ENCODE measurements around the genes ZIC1, GYG1 and PFN2.

DNA sequence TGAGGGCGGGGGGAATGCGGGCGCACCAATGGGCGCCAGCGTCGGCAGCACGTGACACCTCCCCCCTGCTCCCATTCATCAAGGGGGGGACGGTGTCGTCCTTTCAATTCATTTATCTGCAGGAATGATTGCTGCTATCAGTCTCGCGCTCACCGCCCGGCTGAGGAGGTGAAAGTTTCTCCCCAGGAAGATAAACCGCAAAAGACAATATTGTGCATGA, at the start of gene ZIC1:
TSS of gene ZIC1 (plus strand) at position 106 of the 220 bp plus-strand sequence.
- PRO-cap = no peak

- PRO-cap = no peak
These were observed 654 bp downstream of the ZIC1 start for GRCh38 chr3:147409480-147410558.

GRCh38 chr3:147713831-147714030, 304.6 kb downstream of the ZIC1 start:
- PRO-cap = no peak

DNA sequence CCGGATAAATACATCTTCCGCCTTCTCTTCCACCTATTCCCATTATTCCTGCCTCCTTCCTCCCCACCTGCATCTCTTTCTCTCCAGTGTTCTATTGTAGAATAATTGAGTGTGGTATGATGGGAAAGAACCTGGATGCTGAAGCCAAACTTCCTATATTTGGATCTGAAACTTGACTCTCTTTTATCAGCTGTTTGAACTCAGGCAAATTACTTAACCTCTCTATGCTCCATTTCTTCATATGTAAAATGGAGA, 323.1 kb downstream of the ZIC1 start:
- PRO-cap = no peak

- PRO-cap = no peak
These were observed 33.8 kb downstream of the AGTR1 start for GRCh38 chr3:148731452-148731953.

DNA sequence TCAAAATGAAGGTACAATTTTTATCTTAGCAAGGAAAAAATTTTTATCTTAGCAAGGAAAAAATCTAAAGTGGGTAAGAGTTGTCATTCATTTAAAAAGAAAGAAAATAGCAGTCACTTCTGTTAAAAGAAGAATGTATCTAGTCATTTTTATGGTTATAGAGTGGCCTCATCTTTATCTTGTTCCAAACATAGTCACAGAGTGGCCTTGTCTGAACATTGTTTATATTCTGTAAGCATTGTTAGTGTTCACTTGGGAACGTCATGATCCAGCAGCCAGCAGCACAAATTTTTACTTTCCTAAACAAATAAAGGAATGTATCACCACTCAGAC, 39.8 kb upstream of the GYG1 start:
- PRO-cap = no peak

GRCh38 chr3:148991121-148991684, at the start of gene GYG1:
GYG1 (plus strand) TSS chr3:148991540.
- PRO-cap = bidirectional peak, plus-strand start at chr3:148991500, minus-strand start at chr3:148991461

DNA sequence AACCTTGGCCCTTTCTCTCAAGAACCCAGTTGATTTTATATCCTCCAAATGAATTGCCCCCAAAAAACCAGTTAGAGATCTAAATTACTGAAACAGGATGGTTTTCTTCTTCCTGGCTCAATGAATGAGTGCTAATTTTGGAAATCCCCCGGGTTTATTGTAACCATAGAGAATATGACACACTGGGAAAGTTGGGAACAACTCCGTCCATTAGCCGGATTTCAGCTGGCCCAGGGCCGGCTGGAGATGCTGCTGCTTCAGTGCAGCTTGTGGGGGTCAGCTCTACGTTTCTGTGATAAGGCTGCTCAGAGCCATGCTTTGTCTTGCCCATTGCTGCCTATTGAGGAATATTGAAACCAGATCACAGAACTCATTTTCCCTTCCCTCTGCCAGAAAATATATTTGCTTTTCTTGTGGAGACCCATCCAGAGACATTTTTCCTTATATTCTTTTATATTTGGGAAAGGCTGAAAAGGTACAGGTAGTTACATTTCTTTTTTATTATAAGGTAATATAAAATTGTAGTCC, 20.4 kb downstream of the GYG1 start:
- PRO-cap = no peak

DNA sequence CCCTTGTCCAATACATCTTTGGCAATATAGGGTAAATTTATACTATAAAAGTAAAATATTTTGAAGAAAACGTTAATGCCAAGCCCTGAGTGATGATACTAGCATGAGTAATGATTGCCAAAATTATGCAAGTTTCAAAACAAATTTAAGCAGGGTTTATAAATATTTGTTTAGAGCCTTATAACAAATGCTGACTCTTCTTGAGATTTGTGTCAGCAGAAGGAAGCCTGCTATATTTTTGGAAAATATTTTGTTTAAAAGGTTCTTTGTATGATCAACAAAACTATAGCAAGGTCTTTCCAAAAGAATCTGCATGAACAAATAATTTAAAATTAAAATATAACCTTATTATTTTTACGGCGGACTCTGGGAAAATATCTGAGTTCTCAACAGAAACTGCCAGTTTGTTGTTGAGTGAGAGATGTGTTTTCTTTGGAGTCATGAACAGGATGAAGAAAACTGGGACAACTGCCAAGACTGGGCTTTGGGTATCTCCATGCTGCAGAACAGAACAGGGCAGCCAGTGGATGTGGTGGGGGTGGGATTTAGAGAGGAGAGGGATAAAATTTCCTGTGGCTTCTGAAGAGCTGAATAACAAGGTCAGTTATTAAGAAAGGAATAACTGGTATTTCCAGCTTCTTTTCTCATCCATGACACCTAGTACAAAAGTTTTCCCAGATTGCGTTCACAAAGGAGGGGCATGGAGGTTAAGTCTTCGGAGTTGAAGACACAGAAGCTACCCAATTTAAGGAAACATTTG, 18.1 kb upstream of the TM4SF1 start:
- PRO-cap = no peak

DNA sequence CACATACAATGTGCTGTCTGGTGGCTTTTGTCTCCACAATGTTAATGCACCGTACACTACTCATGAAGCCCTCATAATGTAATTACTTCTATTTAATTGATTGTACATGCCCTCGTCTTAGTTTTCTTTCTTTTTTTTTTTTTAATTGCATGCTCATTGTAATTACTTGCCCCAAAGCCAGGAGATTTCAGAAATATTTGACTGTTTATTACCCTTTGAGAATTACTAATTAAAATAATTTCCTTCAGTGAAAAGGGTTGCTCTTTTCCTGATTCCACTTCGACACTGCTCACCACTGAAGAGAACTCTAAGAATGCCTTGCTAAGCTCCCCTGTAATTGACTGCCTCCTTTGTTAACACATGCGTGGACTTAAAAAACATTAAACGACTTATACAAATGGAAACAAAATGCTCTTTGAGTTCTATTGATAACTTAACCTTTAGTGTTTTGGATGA, 64.5 kb downstream of the WWTR1 start:
- PRO-cap = no peak

- PRO-cap = no peak
These were observed 45.0 kb downstream of the WWTR1 start for GRCh38 chr3:149612692-149613452.

DNA sequence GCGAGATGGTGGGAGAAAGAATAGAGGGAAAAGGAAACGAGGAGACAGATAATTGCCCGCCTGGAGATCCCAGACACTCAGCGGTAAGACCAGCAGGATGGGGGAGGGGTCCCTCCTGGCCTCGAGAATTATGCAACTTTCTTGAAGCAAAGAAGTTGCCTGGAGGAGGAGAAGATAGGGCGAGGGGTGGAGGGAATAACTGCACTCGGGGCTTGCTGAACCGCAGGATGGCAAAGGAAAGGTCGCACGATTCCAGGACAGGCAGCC, 508 bp downstream of the WWTR1 start:
- PRO-cap = no peak

- PRO-cap = bidirectional peak, plus-strand start at chr3:149658855, minus-strand start at chr3:149658850
These were observed 932 bp upstream of the WWTR1 start for GRCh38 chr3:149658737-149659177.

DNA sequence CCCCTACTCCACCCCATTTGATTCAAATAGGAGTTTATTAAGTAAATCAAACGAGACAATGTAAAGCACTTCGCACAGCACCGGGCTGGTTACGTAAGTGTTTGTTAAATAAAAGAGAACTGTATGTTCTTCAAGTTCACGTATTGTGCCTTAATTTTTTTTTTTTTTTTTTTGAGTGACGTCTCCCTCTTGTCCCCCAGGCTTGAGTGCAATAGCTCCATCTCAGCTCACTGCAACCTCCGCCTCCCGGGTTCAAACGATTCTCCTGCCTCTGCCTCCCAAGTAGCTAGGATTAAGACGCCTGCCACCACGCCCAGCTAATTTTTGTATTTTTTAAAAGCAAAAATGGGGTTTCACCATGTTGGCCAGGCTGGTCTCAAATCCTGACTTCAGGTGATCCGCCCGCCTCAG, 1.4 kb upstream of the WWTR1 start:
- PRO-cap = no peak

DNA sequence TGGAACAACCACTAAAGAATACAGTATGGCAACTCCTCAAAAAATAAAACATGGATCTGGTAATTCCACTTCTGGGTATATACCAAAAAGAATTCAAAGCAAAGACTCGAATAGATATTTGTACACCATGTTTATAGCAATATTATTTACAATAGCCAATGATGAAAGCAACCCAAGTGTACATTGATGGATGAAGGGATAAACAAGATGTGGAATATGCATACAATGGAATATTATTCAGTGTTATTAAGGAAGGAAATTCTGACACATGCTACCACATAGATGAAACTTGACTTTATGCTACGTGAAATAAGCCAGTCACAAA, 55.3 kb downstream of the PFN2 start:
- PRO-cap = no peak

GRCh38 chr3:149970790-149971884, at the start of gene PFN2:
PFN2 (minus strand) TSS chr3:149970895.
- PRO-cap = bidirectional peak, plus-strand start at chr3:149971006, minus-strand start at chr3:149970857; bidirectional peak, plus-strand start at chr3:149971310, minus-strand start at chr3:149971223

GRCh38 chr3:149972011-149972380, 1.3 kb upstream of the PFN2 start:
- PRO-cap = no peak

- PRO-cap = no peak
These were observed 172.2 kb upstream of the TSC22D2 start for GRCh38 chr3:150235939-150236309.

DNA sequence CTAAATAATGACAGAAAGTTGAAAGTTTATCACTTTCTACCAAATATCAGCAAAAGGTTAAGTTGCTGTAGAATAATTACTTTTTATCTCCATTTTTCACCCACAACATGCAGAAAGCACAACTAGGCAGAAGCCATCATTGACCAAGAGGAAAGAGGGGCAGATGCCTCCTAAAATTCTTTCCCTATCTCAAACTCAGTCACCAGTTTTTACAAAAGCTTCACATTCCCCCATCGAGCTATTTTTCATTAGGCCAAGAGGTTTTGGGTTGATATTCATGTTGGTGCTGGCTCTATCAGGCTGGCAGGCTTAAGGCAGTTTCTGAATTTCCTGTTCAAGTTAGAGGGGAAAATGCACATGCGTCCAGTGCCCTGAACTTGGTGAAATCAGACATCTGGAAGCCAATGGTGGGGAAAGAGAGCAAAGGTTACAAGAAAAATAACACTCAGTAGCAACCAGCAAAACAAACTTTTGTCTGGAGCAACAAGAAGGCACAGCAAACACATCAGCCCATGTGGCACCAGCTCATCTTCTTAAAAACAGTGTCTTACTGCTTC, 155.8 kb upstream of the TSC22D2 start:
- PRO-cap = no peak

GRCh38 chr3:150255219-150255983, 152.7 kb upstream of the TSC22D2 start:
- PRO-cap = no peak